Skeletal muscle satellite cell (primary cell): Measurements from ENCODE around the gene MED27.

DNA sequence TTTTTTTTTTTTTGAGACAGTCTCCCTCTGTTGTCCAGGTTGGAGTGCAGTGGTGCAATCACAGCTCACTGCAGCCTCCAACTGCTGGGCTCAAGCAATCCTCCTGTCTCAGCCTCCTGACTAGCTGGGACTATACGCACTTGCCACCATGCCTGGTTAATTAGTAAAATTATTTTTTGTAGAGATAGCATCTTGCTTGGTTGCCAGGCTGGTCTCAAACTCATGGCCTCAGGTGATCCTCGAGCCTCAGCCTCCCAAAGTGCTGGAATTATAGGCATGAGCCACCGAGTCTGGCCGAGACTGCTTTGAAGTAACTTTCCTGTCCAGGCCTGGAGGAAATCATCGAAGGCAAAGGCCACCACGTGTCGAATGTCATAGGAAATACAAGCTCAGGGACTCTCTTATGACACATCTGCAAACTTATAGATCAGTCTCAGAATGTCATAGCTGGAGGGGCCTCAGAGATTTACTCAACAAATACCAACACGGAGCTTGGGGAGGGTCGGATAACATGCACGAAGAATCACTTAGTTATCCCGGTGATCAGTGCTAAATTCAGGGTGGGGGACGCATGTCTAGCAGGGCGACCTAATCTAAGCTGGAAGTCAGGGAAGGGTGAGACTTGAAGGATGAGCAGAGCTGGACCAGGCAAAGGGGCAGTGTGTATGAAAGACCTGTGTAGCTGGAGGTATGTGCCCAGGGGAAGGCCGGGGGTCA, 25.0 kb downstream of the RAPGEF1 start:
- CAGE, long polyA plus RNA: no peak

DNA sequence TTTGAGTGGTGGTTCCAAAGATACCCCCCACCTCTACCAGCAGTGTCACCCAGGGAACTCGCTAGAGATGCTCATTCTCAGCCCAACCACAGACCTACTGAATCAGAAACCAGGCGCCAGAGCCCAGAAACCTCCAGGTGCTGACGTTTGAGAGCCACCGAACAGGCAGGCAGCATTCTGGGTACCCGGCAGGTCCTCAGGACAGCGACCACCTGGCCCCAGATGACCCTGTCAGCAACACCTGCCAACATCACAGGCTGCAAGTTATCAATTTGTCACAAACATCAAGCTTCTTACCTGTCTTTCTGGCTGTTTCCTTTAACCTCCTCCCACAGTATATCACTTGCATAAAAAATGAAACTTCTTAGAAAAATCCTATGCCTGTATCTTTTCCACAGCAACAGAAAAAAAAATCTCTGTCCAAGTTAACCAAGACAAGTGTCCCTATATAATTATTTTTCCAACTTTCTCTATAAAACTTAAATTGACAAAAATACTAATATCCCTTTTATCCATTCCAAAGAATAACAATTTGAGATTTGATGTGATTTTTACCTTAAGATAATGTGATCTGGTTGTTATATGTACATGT, 19.4 kb downstream of the RAPGEF1 start:
- CAGE, long polyA plus RNA: no peak

GRCh38 chr9:132078488-132078851, 1.2 kb downstream of the MED27 start:
- CAGE, long polyA plus RNA: no peak

GRCh38 chr9:132078852-132080279, at the start of gene MED27:
MED27 (minus strand) TSS chr9:132079867.
- CAGE, long polyA plus RNA: no peak

- CAGE, long polyA plus RNA: no peak
These were observed 627 bp upstream of the NTNG2 start for GRCh38 chr9:132161001-132161861.

DNA sequence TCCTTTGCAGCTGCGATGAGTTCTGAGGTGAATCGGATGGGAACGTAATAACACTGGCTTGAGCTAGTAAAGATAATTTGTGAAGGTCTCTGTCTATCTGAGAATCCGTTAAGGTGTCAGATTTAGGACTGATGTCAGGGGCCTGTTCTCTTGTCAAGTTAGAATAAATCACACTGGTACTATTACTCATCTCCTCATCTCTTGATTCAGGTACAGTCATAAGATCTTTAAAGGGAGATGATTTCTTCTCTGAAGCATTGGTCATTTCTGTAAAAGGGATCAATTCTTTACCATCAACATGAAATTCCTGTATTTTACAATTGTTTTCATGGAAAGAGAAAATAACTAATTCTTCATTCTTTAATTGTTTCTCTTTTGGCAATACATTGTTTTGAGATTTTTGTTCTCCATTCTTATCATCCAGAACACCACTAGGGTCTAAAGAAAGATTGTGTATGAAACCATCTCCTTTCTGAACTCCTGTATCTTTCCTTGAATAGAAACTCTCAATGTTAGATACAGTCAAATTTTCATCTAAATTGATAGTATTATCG, 26.1 kb downstream of the SETX start:
- CAGE, long polyA plus RNA: no peak

DNA sequence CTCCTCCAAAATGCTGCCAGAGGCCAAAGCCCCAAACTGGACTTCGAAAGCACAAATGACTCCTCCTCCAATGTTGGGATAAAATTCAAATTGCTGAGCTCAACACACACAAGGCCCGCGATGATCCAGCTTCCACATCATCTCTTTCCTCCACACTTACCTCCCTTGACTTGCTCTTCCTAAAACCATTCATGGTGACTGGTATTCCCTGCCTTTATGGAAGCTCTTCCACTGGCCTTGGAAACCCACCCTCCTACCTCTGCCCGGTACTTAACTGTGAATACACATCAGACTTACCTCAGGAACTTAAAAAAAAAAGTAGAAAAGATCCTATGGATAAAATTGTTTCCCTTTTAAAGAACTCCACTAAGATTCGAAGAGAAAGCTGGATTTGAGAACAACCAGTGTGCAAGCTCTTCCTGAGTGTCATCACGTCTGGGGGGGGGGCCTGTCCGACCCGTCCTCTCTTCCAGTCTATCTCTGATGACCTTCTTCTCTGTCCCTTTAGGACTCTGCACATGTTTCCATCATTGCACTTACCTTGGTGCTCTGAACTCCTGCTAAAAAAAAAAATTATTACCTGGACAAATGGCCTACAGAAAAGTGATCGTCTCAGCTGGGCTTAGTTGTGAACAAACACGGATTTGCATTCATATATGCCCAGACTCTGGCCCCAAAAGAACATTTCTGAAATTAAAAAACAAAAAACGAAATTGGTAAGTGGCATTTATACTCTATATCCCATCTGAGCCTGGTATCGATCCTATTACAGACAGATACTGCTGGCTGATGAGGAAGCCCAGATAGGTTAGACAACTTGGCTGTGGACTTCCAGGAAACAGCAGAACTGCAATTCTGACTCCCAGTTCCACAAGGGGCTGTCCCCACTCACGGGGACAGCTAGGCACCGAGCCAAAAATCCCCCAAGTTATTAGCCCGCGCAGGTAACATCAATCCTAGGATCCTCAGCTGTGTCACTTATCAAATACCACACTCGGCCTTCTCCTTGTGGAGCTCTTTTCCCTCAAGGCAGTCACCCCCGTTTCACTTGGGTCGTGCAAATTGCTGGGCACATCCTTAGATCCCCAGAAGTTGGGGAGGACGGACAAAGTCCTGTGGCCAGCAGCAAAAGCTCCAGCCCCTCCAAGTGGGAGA, 1.3 kb downstream of the SETX start:
- CAGE, long polyA plus RNA: no peak

- CAGE, long polyA plus RNA: no peak
These were observed 23.6 kb upstream of the SETX start for GRCh38 chr9:132378247-132378994.

DNA sequence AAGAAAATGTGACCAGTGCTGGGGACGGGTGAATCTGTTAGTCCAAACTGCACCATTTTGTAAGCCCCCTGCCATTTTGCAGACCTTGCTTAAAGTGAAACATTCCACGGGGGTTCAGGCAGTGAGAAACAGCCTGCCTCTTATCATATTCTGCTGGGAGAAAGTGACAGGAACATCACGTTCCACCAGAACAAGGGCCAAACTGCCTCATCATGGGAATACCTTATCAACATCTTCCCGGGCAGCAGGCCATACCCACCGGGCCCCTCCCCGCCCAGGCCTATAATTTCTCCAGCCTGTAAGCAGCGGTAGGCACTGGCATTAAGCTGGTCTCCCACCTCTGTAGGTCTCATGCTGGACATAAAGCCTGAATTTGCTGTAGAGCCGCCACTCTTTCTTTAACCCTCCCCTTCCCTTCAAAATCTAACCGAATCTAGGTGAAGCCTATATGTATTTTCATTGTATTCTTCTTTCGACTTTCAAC, 1.5 kb upstream of the CFAP77 start:
- CAGE, long polyA plus RNA: no peak

- CAGE, long polyA plus RNA: no peak
These were observed 98.7 kb downstream of the GTF3C4 start for GRCh38 chr9:132768903-132769353.

GRCh38 chr9:132856935-132857437, 21.1 kb downstream of the AK8 start:
- CAGE, long polyA plus RNA: no peak

- CAGE, long polyA plus RNA: no peak
These were observed 15.7 kb downstream of the SPACA9 start for GRCh38 chr9:132894385-132894855.

GRCh38 chr9:132942059-132942305, 2.4 kb downstream of the TSC1 start:
- CAGE, long polyA plus RNA: no peak

GRCh38 chr9:133080959-133081679, 19.3 kb downstream of the CEL start:
- CAGE, long polyA plus RNA: no peak

DNA sequence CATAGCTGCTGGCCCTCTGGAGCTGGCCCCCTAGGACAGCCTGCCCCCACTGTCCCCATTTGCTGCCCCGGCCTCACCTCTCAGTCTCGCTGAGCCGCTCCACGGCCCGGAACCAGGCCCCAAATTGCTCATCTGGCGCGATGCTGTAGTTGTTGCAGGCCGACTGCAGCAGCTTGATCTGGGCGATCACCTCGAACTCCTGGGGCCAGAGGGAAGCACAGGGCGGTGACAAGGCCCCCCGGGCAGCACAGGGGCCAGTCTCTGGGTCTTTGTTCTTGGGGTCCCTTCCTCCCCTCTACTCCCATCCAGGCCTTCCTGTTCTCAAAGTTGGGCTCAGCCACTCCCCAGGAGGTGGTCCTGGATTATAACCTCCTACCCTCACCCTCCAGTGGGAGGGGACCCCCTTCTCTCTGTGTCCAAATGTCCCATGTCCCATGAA, 18.3 kb downstream of the RALGDS start:
- CAGE, long polyA plus RNA: no peak

DNA sequence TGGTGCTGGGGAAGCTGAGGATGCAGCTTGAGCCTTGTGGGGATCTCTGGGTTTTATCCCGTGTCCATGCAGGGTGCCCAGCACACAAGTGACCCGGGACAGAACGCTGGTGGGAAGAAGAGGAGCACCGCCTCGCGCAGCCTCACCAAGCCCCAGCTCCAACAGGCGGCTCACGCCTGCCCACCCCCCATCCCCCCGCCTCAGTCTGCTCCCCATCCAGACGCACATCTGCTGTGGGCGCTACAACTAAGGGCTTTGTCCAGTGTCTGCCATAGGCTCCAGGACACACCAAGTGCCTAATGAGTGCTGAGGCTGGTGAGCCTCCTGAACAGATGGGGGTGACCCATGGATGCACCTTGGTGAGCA, 13.7 kb downstream of the RALGDS start:
- CAGE, long polyA plus RNA: no peak

- CAGE, long polyA plus RNA: no peak
These were observed 4.5 kb downstream of the RALGDS start for GRCh38 chr9:133116387-133117122.

- CAGE, long polyA plus RNA: no peak
These were observed 2.1 kb downstream of the RALGDS start for GRCh38 chr9:133118798-133119558.

- CAGE, long polyA plus RNA: no peak
These were observed 21.0 kb downstream of the GBGT1 start for GRCh38 chr9:133142638-133143197.

DNA sequence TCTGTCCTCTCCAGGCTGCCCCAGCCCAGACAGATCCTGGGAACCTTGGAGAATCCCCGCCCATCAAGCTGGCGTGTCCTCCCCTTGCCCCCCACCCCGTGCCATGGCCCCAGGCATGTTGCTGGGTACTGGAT, 15.5 kb downstream of the GBGT1 start:
- CAGE, long polyA plus RNA: no peak